SJCRH30 (cell line): ENCODE data around the gene NMT2.

- RAMPAGE, long total RNA, result no peak
These were observed 190.2 kb downstream of the CAMK1D start for GRCh38 chr10:12539212-12540194.

- RAMPAGE, long total RNA, result no peak
These were observed 245.2 kb downstream of the CAMK1D start for GRCh38 chr10:12594329-12595125.

DNA sequence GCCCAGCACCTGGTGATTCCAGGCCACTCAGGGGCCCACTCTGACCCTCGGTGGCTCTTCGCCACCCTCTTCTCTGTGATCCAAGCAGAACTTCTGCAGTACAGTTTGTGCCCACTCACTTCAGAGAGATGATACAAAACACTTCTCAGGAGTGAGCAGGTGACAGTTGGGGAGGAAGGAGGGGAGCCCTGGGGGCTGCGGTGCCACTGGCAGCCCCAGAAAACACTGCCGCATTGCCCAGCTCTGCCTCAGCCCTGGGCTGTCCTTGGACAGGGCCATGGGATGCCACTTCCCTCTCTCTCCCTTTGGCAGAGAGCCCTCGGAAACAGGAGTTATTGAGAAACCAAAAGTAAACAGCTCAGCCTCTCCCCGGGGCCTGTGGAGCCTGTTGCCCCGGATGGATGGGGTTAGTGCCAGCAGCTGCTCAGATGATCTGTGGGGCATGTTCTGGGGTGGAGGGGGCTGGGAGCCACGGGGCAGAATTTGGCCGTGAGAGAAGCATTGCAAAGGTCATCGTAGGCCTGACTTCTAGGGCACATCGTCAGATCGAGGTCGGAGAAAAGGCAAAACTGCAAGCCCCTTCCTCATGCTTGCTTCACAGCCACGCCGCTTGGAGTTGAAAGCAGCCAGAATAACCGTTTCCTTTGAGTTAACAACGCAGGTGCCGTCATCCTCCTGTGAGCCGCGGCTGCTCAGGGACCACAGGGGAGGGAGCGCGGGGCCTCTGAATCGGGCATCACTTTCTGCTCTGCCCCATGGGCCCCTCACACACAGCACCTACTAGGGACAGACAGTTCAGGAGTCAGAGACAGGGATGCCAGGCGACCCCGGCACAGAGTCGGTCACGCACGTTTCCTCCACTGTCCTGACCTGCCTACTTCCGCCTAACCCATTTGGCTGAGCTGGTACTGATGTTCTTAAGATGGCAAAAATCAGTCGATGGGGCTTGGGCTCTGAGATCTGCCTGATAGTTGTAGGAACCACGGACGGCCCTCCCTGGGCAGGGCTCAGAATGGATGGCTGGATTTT, 256.5 kb downstream of the CAMK1D start:
- RAMPAGE, long total RNA, result no peak

- RAMPAGE, long total RNA, result no peak
These were observed 302.1 kb downstream of the CCDC3 start for GRCh38 chr10:12699192-12699959.

GRCh38 chr10:12706311-12706995, 295.1 kb downstream of the CCDC3 start:
- RAMPAGE, long total RNA, result no peak

- RAMPAGE, long total RNA, result no peak
These were observed 231.9 kb downstream of the CCDC3 start for GRCh38 chr10:12769519-12770153.

DNA sequence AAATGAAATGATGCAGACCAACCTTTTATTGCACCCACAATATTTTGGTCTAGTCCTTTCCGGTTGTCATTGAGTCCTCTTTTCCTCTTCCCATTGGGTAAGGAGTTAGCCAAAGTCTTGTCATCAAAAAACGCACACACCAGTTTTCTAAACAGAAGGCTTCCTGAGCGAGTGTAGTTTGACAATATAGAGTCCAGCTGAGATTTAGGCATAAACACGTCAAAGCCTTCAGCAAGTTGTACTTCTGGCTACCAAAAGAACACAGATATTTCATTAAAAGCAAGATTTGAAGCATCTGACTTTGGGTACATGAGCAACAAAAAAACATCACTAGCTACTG, 48.0 kb downstream of the BEND7 start:
- RAMPAGE, long total RNA, result no peak

GRCh38 chr10:13536623-13537083, 7.8 kb upstream of the BEND7 start:
- RAMPAGE, long total RNA, result no peak

DNA sequence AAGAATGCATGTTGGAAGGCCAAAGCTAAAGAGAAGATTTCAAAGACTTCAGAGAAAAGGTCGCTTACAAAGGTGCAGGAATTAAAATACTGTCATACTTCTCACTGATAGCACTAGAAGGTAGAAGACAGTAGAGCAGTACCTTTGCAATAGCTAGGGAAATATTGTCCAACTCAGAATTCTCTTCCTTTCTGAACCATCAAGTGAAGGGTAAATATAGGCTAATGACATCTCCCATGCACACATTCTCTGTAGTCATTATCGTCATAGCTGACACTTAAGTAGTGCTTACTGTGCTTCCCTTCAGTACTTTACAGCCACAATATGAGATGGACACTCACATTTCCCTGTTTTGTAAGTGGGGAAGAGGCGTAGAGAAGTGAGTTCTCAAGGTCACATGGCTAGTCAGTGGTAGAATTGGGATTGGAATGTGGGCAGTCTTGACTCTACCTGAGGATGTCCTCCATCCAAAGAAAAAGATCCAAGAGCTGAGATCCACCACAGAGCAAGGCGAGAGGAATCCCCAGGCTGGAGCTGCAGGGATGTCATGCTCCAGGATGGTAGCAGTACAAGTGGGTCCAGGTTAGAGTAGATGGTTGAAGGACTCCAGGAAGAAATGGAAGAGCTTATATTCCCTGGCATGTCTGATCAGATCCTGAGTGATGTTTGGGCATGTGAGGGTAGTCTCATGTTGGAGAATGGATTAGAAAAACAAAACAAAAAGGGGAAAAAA, 39.1 kb downstream of the PRPF18 start:
- RAMPAGE, long total RNA, result no peak

DNA sequence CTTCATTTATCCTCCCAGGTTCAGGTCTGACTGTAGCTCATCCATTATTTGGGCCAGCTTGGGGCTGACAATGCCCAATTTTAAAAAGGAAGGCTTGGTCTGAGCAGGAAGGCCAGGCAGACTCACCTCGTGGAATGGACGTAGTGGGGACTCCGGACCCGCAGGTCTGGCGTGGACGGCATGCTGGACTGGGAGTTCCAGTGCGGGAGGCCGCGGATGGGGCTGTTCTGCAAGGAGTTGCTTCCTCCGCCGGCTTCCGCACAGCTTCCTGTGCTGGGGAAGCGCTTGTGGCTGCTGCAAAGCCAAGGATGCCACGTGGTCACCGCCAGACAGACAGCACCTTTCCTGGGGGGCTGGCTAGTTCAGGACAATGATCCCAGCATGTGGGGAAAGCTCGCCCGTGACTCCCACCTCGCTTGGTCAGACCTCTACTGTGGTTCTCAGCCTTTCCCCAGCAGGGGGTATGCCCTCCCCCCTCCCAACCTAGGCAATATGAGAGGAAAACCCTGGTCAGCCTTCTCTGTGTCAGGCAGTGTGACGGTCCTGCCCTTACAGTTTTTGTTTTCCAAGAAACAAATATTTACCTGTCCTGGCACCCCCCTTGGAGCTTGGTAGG, 72.5 kb downstream of the PRPF18 start:
- RAMPAGE, long total RNA, result no peak

- RAMPAGE, long total RNA, result no peak
These were observed 130.8 kb downstream of the PRPF18 start for GRCh38 chr10:13717585-13717895.

GRCh38 chr10:13834302-13835302, 247.8 kb downstream of the PRPF18 start:
- RAMPAGE, long total RNA, result no peak

DNA sequence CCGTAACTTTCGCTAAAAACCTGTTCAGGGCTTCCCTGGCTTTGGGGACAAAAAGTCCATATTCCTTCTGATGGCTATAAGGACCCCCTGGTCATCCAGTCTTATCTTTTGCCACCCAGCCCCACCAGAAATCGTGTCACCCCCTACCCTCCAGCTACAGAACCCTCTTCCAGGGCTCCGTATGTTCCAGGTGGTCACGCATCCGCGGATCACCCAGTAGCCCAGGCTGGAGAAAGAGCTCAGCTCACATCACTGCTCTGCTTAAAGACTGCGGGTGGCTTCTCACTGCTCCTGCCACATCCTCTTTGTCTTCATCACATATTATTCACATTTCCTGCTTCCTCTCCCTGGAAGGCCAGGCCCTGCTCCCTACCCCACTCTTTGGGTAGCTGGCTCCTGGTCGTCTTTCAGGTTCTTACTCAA, 307.5 kb downstream of the PRPF18 start:
- RAMPAGE, long total RNA, result no peak

- RAMPAGE, long total RNA, result no peak
These were observed 314.4 kb downstream of the FRMD4A start for GRCh38 chr10:14016277-14016734.

DNA sequence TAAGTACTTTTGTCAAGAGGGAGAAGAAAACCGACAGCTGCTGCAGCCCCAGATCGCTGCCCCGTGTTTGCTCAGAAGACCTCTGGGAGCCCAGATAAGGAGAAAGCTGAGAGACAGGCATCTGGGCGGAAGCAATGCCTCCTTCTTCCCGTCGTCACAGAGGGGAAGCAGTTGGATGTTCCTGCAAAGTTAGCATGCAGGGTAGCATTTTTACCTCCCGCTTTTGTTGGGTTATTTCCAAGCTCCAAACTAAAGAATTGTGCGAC, 149.5 kb downstream of the FRMD4A start:
- RAMPAGE, long total RNA, result no peak

- RAMPAGE, long total RNA, result no peak
These were observed 199.5 kb upstream of the FRMD4A start for GRCh38 chr10:14529882-14530920.

GRCh38 chr10:14533956-14534624, 203.4 kb upstream of the FRMD4A start:
- RAMPAGE, long total RNA, result no peak

DNA sequence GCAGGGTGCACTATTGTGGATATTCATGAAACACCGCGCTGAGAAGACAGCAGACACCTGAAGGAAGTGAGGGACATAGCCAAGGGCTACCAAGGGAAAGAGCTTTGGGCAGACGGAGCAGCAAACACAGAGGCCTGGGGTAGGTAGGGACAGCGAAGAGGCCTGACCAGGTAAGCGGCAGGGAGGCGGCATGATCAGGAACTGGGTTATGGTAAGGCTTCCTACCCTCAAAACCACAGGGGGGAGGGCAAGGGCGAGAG, 213.4 kb downstream of the FAM107B start:
- RAMPAGE, long total RNA, result no peak

GRCh38 chr10:14587296-14588435, 187.0 kb downstream of the FAM107B start:
- RAMPAGE, long total RNA, result no peak

GRCh38 chr10:15168111-15169457, at the start of gene NMT2:
NMT2 (minus strand) TSS chr10:15168693.
- RAMPAGE, long total RNA, result no peak